AG09319 (cell line): ENCODE measurements around a stretch of chr13.

GRCh38 chr13:25874781-25875376 lies 176.9 kb downstream of the SHISA2 start:
- RRBS = no CpG with 5 or more reads among the region's 8 CpGs

- RRBS = no CpG with 5 or more reads among the region's 19 CpGs
Observed at GRCh38 chr13:26012869-26013540, 38.8 kb downstream of the SHISA2 start.

GRCh38 chr13:26024412-26025256 lies 27.2 kb downstream of the SHISA2 start:
- RRBS = no CpG with 5 or more reads among the region's 13 CpGs

- RRBS = no CpG with 5 or more reads among the region's 7 CpGs
Observed at GRCh38 chr13:26255057-26255243, 1.0 kb downstream of the CDK8 start.

DNA sequence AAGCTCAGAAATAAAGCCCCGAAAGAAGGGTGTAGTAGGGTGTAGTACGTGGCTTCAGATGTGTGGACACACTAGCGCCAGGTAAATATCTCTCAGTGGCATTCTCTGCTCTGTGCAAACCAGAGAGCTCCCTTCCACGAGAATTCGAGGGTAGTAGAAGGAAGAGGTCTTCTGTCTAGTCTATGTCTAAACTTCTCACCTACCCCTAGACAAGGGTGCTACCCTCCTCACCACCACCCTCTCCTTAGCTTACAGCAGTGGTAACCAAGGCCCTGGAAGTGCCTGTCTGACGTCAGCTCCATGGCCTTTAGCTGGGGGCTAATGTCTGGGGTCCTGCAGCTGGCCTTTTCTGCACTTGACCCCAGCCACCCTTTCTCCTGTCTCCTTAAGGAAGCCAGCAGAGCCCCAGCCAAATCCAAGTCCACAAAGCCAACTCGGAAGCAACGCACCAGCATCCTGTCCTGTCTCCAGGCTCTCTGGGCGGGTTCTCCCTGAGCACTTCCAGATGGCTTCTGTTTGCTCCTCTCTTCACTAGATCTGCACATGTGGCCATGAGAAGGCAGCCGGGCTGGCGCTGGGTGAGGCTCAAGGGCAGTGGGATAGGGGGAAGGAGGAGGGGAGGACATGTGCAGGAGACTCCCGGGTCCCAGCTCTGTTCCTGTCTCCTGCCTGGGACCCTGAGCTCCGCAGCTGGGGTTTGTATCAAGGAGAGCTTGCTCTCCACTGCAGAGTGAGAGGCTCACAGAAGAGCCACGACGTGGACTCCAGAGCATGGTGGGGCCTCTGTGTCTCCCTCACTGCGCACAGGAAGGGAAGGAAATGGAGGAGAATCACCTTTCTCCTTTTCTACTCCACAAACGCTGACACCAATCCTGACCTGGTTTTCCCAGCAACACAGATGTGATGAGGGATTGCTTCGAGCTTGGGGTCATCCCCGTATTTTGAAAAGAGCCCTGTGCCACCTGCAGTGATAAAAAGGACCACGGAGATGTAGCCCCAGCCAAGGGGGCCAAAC lies 204.3 kb downstream of the USP12 start:
- RRBS = 6% methylated on average over 3 of the region's 20 CpGs

- RRBS = no CpG with 5 or more reads among the region's 12 CpGs
Observed at GRCh38 chr13:26998153-26998840, 173.3 kb downstream of the USP12 start.

DNA sequence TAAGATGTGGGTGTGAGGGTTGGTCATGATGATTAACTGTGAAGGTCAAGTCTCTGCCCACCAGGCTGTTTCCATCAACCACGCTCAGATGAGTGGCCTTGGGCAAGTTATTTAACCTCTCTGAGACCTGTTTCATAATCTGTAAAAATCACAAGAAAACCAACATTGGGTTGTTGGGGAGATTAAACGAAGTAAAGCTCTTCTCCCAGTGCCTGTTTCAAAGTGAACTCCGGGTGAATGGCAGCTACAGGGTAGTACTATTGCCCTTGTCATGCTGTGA lies 153.3 kb downstream of the USP12 start:
- RRBS = 84% methylated on average over 1 of the region's 3 CpGs

DNA sequence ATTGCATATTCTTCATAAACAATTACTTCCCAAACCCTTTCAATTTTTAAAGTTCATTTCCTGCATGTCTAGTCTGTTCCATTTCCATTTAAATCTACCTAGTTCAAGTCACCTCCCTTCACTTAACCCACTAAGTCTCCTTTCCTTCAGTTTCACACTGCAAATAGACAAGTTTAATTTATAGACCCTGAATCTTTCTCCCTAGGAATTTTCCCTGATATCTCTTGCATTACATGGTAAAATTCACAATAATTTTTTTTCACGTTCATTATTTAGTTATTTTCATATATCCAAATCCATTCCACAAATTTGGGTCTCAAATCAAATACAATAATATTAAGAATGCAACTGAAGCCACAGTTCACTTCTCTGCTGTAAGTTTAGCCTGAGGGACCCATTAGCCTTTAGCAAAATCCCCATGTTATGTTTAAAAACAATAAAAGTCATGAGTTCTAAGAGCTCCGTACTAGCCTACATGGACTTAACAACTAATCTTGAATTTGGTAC lies 72.1 kb downstream of the USP12 start:
- RRBS = no CpG with 5 or more reads among the region's 2 CpGs

GRCh38 chr13:27142444-27142924 lies 29.1 kb downstream of the USP12 start:
- RRBS = no CpG with 5 or more reads among the region's 7 CpGs

GRCh38 chr13:27276121-27276592 lies 5.5 kb downstream of the RASL11A start:
- RRBS = no CpG with 5 or more reads among the region's 8 CpGs

GRCh38 chr13:27372778-27373398 lies 51.5 kb upstream of the GTF3A start:
- RRBS = 27% methylated on average over 3 of the region's 12 CpGs

GRCh38 chr13:27917896-27918606 lies 1.7 kb upstream of the PDX1 start:
- RRBS = no CpG with 5 or more reads among the region's 37 CpGs

DNA sequence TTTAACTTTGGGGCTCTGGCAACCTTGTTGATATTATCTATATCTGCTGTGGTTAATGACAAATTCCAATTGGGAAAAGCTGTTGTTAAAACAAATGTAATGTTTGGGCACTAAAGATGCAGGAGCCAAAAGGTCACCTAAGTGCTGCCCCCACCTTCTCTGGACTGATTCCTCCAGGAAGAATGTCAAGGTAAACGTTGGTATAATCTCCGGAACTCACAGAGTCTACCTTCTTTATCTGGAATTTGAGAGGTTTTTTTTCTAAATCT lies 12.1 kb downstream of the CDX2 start:
- RRBS = no CpG with 5 or more reads among the region's 2 CpGs

GRCh38 chr13:27960720-27961688 lies 8.1 kb downstream of the CDX2 start:
- RRBS = 2% methylated on average over 28 of the region's 65 CpGs

GRCh38 chr13:28139528-28140030 lies 1.2 kb downstream of the PAN3 start:
- RRBS = no CpG with 5 or more reads among the region's 16 CpGs

- RRBS = no CpG with 5 or more reads among the region's 1 CpG
Observed at GRCh38 chr13:28184017-28184485, 45.7 kb downstream of the PAN3 start.

- RRBS = no CpG with 5 or more reads among the region's 9 CpGs
Observed at GRCh38 chr13:28215158-28216168, 77.1 kb downstream of the PAN3 start.

GRCh38 chr13:28274714-28275586 lies 136.6 kb downstream of the PAN3 start:
- RRBS = no CpG with 5 or more reads among the region's 5 CpGs

- RRBS = no CpG with 5 or more reads among the region's 16 CpGs
Observed at GRCh38 chr13:28302522-28303260, 164.3 kb downstream of the PAN3 start.

- RRBS = no CpG with 5 or more reads among the region's 6 CpGs
Observed at GRCh38 chr13:28308153-28308745, 169.9 kb downstream of the PAN3 start.